Caco-2 (cell line): ENCODE results near the gene COL8A2.

DNA sequence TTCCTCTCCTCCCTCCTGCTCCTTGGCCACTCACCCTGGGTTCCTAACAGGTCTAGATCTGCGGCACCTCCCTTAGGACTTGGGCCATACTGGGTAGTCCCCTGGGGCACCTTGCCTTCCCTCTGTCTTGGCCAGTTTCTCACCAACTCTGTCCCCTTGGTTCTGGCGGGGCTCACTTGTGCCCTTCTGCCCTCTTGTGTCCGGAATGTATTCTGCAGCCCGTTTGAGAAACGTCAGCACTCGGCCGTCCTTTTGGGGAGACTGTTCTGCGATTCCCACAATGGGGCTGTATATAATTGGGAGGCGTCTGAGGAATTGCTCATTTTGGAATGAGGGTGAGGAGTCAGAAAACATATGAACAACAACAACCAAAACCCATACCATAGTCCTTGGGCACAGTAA, 162.4 kb downstream of the ZSCAN20 start:
- PRO-cap, result no peak
- RRBS, result no CpG with 5 or more reads among the region's 9 CpGs

GRCh38 chr1:33902891-33903201, 39.0 kb downstream of the HMGB4 start:
- PRO-cap, result no peak
- RRBS, result no CpG with 5 or more reads among the region's 1 CpG

DNA sequence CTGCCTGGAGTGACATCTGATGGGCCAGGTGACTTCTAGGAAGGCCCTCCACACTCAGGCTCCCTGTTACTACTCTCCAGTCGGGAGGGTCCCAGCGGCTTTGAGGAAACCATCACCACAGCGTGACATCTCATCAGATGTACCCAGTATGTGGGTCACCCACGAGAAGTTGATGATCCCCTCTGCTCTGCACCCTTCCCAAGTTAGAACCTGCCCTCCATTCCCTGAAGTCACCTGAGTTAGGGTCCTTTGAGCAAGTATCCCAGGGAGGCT, 201.5 kb downstream of the C1orf94 start:
- PRO-cap, result no peak
- RRBS, result no CpG with 5 or more reads among the region's 4 CpGs

GRCh38 chr1:34793426-34794276, 852 bp downstream of the GJA4 start:
- PRO-cap, result no peak
- RRBS, result no CpG with 5 or more reads among the region's 12 CpGs

- PRO-cap, result unidirectional peak, plus-strand start at chr1:34866085; bidirectional peak, plus-strand start at chr1:34866251, minus-strand start at chr1:34866222; bidirectional peak, plus-strand start at chr1:34866570, minus-strand start at chr1:34866448
- RRBS, result 78% methylated on average over 18 of the region's 110 CpGs
Observed at GRCh38 chr1:34865664-34866812, 6.5 kb upstream of the SMIM12 start.

GRCh38 chr1:34972852-34973505, 12.2 kb downstream of the TMEM35B start:
- PRO-cap, result no peak
- RRBS, result no CpG with 5 or more reads among the region's 7 CpGs

DNA sequence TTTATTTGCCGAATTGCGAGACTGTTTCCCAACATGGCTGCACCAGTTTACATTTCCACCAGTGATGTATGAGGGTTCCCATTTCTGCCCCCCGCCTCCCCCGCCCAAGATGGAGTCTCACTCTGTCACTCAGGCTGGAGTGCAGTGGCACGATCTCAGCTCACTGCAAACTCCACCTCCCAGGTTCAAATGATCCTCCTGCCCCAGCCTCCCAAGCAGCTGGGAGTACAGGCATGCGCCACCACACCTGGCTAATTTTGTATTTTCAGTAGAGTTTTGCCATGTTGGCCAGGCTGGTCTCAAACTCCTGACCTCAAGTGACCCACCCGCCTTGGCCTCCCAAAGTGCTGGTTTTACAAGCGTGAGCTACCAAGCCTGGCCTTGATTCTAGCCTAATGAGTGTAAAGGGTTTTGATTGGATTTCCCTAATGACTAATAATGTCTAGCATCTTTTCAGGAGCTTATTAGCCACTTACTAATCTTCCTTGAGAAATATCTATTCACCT, 20.7 kb downstream of the SFPQ start:
- PRO-cap, result no peak
- RRBS, result no CpG with 5 or more reads among the region's 8 CpGs

- PRO-cap, result bidirectional peak, plus-strand start at chr1:35193440, minus-strand start at chr1:35193145
- RRBS, result no CpG with 5 or more reads among the region's 18 CpGs
Observed at GRCh38 chr1:35193239-35193926, 438 bp upstream of the SFPQ start.

DNA sequence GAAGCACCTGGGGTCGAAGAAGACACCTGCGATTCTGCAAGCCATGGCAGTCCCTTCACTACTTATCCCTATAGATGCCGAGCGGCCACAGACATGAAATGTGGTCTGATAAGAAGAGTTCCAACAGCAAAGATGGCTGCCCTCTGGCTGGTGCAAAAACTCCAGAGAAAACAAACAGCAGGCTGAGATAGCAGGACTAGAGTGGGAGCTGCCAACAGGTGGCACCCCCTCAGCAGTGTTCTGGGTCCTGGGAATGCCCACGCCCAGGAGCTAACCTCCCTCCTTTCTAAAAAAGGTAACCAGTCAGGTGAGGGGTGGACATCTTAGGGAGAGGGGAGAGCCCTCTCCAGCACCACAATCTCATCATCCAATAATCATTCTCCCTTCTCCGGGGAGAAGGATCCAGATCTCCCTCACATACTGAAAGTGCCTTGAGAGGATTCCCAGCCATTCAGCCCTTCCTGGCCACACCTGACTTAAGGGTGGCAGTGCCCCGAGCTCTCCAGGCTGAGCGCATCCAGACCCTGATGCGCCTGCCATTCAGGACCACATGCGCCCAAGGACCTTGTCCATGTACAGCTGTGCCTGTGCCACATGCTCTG, 121.4 kb downstream of the KIAA0319L start:
- PRO-cap, result no peak
- RRBS, result no CpG with 5 or more reads among the region's 10 CpGs

- PRO-cap, result no peak
- RRBS, result no CpG with 5 or more reads among the region's 4 CpGs
Observed at GRCh38 chr1:35499827-35500205, 57.4 kb downstream of the KIAA0319L start.

GRCh38 chr1:35538796-35539406, 18.3 kb downstream of the KIAA0319L start:
- PRO-cap, result no peak
- RRBS, result no CpG with 5 or more reads among the region's 7 CpGs

- PRO-cap, result no peak
- RRBS, result no CpG with 5 or more reads among the region's 8 CpGs
Observed at GRCh38 chr1:35555935-35556528, 1.2 kb downstream of the KIAA0319L start.

GRCh38 chr1:35753694-35754117, 16.1 kb downstream of the CLSPN start:
- PRO-cap, result no peak
- RRBS, result no CpG with 5 or more reads among the region's 3 CpGs

DNA sequence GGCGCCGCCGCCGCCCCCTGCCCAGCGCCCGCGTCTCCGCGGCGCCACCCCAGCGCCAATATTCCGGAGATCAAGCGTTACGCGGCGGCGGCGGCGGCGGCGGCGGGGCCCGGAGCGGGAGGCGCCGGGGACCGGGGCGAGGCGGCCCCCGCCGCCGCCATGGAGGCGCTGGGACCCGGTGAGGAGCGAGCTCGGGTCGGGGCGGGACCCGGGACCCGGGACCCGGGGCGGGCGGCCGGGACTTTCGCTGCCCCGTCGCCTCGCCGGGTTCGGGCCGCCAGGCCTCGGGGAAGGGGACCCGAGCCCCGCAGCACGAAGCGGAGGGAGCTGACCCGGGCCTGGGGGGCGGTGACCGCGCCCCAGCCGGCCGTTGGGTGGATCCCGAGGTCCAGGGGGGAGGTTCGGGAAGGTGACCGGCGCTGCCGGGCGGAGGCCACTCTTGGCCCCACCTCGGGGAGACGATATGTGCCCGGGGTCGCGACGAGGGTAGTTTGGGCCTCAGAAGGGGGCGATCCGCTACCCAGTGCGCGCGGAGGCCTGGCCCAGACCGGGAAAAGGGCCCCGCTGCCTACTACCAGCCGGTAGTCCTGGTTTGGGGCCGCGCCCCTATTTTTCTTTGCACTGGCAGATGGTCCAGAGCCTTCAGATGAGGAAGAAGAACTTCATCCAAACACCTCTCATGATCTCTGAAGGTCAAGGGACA, 593 bp downstream of the AGO4 start:
- PRO-cap, result bidirectional peak, plus-strand start at position 397 of the sequence, minus-strand start at position 383 of the sequence
- RRBS, result 3% methylated on average over 58 of the region's 84 CpGs

GRCh38 chr1:35888159-35888904, 5.3 kb downstream of the AGO1 start:
- PRO-cap, result no peak
- RRBS, result 100% methylated on average over 1 of the region's 15 CpGs

DNA sequence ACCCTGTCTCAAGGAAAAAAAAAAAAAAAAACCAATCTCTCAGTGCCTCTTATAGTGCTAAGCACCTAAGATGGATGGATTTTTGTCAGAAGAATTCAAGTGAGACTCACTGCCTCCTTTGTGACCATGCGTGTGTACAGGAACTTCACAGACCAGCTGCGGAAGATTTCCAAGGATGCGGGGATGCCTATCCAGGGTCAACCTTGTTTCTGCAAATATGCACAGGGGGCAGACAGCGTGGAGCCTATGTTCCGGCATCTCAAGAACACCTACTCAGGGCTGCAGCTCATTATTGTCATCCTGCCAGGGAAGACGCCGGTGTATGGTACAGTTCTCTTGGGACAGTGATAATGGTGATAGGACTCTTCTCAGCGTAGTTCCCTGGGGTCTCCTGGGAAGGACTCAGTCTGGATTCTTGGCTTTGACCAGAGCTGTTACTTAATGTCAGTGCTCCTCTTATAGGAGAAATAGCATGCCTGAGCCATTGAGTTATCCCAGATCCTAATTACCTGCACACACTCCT, 23.8 kb downstream of the AGO1 start:
- PRO-cap, result no peak
- RRBS, result 95% methylated on average over 3 of the region's 8 CpGs

- PRO-cap, result no peak
- RRBS, result 3% methylated on average over 10 of the region's 21 CpGs
Observed at GRCh38 chr1:35931500-35931716, 503 bp downstream of the AGO3 start.

DNA sequence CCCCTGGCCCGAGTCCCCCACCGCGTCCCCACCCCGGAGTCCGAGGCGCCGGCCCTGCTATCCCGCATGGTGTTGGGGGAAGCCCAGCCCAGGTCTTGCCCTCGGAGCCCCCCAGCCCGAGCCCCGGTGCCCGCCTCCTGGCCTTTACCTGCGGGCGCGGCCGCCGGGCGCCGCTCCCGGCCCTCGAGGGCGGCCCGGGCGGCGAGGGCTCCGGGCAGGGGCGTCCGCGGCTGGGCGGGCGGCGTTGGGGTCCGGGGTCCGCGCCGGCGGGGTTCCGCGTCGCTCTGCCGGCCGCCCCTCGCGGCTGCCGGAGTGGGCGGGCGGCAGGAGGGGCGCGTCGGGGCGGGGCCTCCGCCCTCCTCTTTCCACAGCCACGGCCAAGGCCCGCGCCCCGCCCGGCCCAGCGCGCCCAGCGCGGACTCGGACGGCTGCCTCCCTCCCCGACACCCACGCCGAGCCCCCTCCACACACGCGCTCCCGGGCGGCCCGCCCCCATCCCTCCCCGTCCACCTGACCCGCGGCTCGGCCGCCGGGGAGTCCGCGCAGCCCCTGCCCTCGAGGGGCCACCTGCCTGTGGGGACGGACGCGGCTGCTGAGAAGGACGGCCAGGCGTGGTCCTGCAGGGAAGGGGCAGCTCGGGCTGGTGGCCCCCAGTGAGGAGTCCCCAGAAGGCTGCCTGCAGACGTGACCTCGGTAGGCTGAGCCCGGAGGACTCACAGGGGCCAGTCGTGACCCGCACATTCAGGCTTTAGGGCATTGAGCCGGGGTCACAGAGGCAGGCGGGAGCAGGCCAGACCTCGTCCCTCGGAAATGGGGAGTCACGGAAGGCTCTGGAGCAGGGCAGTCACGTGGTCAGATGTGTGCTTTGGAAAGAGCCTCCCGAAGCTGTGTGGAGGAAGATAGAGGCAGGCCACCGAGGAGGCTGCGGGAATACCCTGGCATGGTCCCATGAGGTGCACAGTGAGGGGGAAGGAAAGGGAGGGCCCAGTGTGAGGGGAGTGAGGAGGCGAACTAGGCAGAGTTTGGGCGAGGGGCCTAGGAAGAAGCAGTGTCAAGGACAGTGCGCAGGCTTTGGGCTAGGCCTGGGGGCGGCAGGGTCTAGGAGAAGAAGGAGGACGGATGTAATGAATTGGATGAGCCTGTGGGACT, at the start of gene COL8A2:
COL8A2 (minus strand) TSS at position 314 of the 1,149 bp plus-strand sequence.
- PRO-cap, result unidirectional peak, minus-strand start at position 314 of the sequence
- RRBS, result 30% methylated on average over 57 of the region's 105 CpGs

DNA sequence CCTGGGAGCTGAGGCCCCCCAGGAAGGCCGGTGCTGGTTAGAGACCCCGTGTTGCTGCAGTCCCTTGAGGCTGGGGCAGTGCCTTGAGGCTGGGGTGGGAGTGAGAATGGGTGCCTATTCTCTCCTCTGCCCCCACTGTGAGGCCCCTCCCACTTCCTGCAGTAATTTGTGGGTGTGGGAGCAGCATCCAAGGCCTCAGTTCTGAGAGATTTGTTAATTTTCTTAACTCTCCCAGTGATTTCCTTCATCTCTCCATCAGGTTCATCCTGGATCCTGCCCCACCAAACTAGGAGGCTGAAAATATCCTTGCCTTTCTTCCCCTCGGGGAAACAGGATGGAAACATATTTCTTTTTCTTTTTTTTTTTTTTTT, 2.6 kb upstream of the TRAPPC3 start:
- PRO-cap, result no peak
- RRBS, result no CpG with 5 or more reads among the region's 3 CpGs

- PRO-cap, result no peak
- RRBS, result no CpG with 5 or more reads among the region's 5 CpGs
Observed at GRCh38 chr1:36157400-36157932, 1.5 kb downstream of the MAP7D1 start.